HGPS cell (cell line): ENCODE results near the genes PCDHB15, PCDHGA3, PCDHGA11 and SPRY4.

DNA sequence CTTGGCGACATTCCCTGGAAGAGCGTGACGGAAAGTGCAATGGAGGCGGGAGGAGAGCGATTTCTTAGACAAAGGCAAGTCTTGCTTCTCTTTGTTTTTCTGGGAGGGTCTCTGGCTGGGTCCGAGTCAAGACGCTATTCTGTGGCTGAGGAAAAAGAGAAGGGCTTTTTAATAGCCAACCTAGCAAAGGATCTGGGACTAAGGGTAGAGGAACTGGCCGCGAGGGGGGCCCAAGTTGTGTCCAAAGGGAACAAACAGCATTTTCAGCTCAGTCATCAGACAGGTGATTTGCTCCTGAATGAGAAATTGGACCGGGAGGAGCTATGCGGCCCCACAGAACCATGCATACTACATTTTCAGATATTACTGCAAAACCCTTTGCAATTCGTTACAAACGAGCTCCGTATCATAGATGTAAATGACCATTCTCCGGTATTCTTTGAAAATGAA lies 363 bp downstream of the PCDHB3 start:
- RRBS, result 35% methylated on average over 4 of the region's 15 CpGs

- RRBS, result 49% methylated on average over 4 of the region's 20 CpGs
These were observed 791 bp downstream of the PCDHB3 start for GRCh38 chr5:141101066-141101461.

DNA sequence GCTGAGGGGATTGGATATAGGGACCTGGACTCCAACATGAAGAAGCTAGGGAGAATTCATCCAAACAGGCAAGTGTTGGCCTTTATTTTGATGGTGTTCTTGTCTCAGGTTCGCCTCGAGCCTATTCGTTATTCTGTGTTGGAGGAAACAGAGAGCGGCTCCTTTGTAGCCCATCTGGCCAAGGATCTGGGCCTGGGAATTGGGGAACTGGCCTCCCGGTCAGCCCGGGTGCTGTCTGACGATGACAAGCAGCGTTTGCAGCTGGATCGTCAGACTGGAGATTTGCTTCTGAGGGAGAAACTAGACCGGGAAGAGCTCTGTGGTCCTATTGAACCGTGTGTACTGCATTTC lies 320 bp downstream of the PCDHB4 start:
- RRBS, result 18% methylated on average over 5 of the region's 11 CpGs

DNA sequence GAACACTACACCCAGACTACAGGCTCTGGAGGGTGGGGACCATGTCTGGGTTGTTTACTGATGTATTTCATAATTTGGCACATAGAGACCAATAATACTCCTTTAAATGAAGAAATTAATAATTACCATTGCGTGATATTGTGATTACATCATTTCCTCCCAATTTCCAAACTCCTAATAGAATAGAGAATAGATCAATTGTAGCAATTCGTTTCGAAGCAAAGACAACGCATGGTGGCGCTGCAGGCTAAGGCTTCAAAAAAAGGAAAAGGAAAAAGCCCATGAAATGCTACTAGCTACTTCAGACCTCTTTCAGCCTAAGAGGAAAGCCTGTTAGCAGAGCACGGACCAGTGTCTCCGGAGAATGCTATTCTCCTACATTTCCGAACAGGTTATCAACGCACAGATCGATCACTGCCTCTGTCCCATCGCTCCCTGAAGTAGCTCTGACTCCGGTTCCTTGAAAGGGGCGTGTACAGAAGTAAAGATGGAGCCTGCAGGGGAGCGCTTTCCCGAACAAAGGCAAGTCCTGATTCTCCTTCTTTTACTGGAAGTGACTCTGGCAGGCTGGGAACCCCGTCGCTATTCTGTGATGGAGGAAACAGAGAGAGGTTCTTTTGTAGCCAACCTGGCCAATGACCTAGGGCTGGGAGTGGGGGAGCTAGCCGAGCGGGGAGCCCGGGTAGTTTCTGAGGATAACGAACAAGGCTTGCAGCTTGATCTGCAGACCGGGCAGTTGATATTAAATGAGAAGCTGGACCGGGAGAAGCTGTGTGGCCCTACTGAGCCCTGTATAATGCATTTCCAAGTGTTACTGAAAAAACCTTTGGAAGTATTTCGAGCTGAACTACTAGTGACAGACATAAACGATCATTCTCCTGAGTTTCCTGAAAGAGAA lies at the start of gene PCDHB15:
TSS of gene PCDHB15 (plus strand) at position 304 of the 898 bp plus-strand sequence.
- RRBS, result 16% methylated on average over 7 of the region's 25 CpGs

DNA sequence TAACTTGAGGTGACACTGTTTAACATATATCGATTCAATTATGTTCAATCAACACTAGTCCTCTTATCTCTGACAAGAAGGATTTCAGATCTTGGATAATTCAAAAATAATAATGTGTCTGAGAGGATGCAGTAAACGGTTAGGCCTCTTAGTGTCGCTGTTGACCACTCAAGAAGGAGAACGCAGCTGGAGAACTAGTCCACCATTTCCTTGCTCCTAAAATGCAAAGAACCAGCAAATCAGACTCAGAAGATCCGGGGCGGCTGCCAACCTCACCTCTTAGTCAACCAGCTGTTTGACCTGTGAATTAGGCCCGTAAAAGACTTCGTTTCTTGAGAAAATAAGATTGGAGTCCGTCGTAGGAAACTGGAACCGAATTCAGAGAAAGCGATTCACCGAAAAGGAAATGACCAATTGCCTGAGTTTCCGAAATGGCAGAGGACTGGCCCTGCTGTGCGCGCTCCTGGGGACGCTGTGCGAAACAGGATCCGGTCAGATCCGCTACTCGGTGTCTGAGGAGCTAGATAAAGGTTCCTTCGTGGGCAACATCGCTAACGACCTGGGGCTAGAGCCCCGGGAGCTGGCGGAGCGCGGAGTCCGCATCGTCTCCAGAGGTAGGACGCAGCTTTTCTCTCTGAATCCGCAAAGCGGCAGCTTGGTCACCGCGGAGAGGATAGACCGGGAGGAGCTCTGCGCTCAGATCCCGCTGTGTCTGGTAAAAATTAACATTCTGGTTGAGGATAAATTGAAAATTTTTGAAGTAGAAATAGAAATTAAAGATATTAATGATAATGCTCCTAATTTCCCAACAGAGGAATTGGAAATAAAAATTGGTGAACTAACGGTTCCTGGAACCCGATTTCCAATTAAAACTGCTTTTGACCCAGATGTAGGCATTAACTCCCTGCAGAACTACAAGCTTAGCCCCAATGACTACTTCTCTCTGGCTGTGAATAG lies at the start of gene PCDHGA3:
TSS of gene PCDHGA3 (plus strand) at position 202 of the 957 bp plus-strand sequence.
- RRBS, result 28% methylated on average over 6 of the region's 40 CpGs

DNA sequence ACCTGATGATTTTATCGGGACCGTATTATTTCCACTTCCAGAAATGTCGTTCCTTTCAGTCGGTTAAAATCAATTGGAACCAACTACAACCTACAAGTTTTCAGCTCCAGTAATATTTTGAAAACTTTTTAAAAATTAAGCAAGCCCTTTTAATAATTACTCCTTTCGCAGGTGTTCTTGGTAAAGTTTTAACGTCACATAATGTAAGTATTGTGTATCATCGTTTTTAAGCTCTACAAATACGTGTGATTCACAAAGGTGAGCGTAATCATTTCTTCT lies 247 bp upstream of the PCDHGA11 start:
- RRBS, result no CpG with 5 or more reads among the region's 9 CpGs

GRCh38 chr5:141420944-141421516 lies at the start of gene PCDHGA11:
Gene PCDHGA11 (plus strand): TSS chr5:141421051.
- RRBS, result 4% methylated on average over 3 of the region's 39 CpGs

GRCh38 chr5:141521057-141521869 lies 32.4 kb downstream of the PCDHGC5 start:
- RRBS, result no CpG with 5 or more reads among the region's 5 CpGs

DNA sequence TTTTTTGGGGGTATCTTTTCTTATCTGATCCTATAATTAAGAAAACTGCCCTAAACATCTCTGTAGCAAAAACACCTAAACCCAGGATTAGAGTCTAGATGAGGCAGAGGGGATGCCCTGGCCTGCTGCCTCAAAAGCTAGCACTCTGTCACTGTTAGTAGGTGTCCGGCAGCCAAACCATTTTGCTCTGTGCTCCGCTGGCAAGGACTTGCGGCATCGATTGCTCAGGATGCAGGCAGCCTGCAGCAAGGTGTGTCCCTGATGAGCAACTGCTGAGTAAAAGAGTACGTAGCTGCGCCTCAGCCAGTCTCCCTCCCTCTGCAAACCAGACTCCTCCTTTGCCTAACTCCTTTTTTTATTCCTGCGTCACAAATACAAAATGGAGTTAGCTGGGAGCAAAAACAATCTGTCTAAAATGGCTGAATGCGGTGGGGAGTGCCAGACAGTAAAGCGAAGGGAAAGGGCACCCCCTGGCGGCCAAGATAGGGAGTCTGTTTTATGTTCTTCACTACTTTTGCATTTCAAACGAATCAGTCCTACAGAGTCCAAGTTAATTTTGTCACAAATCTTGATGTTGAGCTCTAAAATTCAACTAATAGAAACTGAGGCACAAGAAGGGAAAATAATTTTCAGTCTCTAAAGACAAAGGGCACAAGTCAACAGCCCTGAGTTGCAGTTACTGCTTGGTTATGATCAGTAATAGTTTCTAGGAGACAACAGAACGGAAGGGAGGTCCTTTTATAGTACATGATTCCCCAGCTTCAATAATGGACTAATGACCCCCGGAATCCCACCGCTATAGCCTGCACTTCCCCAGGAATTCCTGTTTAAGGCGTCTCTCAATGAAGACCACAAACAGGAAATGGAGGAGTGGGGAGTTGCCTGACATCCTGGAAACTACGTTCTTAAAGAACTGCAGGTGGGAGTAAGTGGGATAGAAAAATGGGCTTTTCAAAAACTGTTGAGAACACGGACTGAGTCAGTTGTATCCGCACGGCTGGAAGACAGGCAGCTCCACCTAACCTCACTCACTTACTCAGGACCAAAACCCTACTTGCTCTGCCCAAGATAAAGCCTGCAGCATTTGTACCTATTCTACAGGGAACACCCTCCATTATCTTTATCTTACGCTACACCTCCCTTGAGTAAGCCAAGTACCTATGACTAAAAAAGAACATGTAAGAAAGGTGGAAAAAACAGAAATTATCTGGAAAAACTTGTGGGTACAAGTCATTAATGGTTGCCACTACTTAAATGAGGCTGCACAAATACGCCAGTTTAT lies 60.8 kb downstream of the DIAPH1 start:
- RRBS, result no CpG with 5 or more reads among the region's 21 CpGs

DNA sequence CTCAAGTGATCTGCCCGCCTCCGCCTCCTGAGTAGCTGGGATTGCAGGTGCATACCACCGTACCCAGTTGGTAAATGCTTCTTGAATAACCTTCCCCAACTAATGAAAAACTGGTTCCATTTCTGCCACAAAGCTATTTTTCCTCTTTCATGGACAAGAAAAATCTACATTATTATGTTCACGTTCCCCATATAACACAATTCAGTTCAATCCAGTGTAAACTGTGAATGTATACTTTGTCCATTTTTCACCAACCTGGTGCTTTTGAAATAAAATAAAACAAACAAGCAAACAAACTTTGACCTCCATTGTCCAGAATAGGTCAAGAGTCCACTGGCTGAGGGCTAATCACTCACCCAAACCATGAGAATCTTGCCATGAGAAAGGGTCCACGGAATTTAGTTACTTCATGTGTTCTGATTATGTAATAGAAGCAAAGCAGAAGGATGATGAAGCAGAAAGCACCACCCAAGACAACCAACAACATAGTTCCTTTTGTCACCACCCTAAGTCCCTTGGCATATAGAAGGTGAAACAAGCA lies 28.7 kb downstream of the DIAPH1 start:
- RRBS, result no CpG with 5 or more reads among the region's 5 CpGs

GRCh38 chr5:141636186-141636653 lies 429 bp downstream of the HDAC3 start:
- RRBS, result no CpG with 5 or more reads among the region's 16 CpGs

DNA sequence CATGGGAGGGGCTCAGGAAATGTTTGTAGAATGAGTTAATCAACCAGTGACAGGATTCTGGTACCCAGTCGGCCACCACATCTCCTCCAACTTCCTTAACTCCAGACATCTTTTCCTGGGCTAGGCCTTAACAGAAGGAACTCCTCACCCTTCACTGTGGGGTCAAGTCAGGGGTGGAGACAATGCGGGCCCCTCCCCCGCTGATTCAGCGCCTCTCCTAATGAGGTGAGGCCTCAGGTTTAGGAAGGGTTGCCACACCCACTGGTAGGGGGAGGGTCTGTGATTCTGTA lies 29.3 kb downstream of the PCDH1 start:
- RRBS, result no CpG with 5 or more reads among the region's 4 CpGs

GRCh38 chr5:141875296-141875777 lies 2.9 kb downstream of the PCDH1 start:
- RRBS, result no CpG with 5 or more reads among the region's 7 CpGs

DNA sequence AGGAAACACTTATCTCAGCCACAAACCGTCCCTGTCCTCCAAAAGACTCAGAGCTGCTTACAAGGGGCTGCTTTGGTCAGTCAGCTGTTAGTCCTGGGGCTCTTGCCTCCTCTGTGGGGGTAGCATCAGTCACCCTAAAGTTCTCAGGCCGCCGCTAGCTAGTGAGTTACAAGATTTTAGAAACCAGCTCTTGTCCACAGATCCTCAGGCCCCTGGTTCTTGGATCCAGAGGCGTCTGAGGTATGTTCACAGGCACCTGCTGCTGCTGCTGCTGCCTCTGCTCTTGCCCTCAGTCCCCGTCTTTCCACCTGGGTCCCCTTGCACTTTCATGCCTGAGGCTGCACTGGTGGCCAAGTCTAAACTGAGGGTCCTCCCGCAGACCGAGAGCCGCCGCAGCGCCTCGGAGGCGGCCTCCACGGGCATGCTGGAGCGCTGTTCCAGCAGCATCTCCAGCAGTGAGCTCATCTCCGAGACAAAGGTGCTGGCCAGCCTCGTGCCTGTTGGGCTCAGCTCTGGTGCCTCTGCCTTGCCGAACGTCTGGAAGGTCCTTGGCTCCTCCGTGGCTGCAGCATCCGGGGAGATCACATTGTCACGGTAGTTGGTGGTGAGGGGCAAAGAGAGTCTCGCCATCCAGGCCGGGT lies 12.7 kb downstream of the PCDH12 start:
- RRBS, result 33% methylated on average over 4 of the region's 23 CpGs

GRCh38 chr5:141958726-141959313 lies 818 bp upstream of the PCDH12 start:
- RRBS, result no CpG with 5 or more reads among the region's 7 CpGs

- RRBS, result no CpG with 5 or more reads among the region's 8 CpGs
These were observed 17.6 kb downstream of the GNPDA1 start for GRCh38 chr5:141995050-141995821.

- RRBS, result no CpG with 5 or more reads among the region's 3 CpGs
These were observed 13.5 kb upstream of the NDFIP1 start for GRCh38 chr5:142095099-142095390.

DNA sequence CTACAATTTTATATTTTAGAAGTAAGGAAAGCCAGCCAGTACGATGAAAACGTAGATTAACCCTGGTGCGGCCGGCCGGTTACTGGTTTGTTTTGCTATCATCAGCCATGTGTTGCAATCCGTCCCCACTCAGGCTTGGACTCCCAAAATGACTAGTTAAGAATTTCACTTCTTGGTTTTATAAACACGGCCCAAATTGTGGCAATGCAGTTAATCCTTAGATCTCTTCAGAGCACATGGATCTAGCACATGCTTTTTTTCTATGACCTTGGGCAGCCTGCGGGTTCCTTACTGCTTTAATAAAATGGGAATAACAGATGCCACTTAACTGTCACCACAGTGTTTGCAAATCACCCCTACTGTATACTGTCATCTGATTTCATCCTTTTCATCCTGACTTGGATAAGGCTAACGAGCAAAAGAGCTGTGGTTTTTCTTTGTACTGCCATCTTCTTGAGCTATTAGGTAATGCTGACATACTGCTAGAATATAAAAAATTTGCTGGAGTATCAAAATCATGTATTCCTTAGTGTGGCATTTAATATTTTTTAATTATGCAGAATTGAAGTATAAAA lies 1.5 kb downstream of the NDFIP1 start:
- RRBS, result no CpG with 5 or more reads among the region's 9 CpGs

- RRBS, result no CpG with 5 or more reads among the region's 41 CpGs
These were observed at the start of gene SPRY4 for GRCh38 chr5:142324938-142325548. Gene SPRY4 (minus strand): TSS chr5:142325021.

GRCh38 chr5:142326907-142327444 lies 2.2 kb upstream of the SPRY4 start:
- RRBS, result no CpG with 5 or more reads among the region's 6 CpGs